Endometrial microvascular endothelial cells (primary cell): ENCODE results near the genes HOMER1 and MTX3.

DNA sequence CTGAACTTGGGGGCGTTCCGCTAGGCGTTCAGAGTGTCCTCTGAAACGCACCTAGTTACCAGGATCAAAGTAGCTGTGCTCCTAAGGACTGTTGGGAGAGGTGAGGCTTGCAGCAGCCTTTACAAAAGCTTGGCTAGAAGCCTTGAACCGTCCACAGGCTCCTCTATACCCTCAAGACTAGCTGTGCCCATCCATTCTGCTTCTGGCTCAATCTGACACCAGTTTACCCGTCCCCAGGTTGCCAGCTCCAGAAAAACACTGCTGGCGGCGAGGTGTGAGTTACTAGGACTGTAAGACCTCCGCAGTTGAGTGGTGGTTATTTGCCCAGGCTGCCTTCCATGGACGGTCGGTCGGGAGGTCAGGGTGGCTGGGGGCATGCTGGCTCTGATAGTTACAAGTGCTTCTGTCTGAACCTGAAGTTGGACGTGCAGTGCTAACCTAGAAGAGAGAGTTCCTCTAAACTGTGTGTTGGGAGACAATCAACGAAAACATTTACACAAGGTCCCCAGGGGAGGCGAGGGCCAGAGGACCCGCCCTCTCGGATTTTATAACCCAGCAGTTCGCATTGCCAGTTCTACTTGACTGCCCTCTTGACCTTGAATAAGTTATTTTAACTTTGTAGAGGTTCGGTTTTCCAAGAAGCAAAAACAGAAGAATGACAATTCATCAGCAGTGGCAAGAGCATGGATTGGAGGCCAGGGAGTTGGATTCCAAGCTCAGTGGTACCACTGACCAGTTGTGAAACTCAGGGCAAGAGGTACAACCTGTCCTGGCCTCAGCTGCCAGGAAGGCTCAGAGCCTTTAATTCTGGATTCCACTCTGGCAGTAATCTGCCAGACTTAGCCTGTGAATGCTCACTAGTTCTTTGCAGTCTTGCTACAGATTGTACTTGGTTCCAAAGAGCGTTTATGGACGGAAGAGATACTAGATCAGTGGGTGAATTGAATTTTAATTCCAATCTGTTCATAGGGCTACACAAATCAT is 28.8 kb upstream of the PDE8B start:
- RAMPAGE, long total RNA, result no peak

- RAMPAGE, long total RNA, result no peak
Observed at GRCh38 chr5:77282174-77282671, 71.7 kb downstream of the PDE8B start.

GRCh38 chr5:77771495-77772382 is 4.4 kb downstream of the TBCA start:
- RAMPAGE, long total RNA, result no peak

DNA sequence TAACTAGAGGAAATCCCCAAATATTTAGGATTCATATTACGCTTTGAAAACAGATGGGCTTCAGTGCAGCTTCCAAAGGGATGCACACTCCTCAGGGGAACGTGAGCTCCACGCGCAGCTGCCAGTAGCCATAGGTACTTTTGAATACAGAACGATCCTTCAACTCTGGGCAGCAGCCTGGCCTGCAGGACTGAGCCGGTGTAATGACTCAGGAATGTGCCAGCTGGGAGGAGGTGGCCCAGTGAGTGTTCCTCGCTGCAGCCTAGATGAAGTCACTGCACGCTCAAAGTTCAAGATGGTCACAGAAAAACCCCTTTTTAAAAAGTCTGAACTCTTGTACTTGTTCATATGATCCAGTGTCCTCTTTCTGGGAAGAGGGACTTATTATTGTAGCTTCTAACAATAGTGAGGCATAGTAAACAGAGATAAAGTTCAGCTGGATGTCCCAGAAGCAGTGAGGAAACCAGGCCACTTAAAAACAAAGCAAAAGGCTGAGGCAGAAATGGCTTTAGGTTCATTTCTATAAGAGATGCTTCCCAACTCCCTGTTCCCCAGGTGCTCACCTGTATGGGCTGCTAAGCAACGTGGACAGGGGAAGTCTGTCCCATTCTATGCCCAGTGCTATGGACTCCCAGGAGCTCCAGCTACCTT is 130.0 kb downstream of the LHFPL2 start:
- RAMPAGE, long total RNA, result no peak

GRCh38 chr5:78591867-78592676 is 56.5 kb downstream of the LHFPL2 start:
- RAMPAGE, long total RNA, result no peak

- RAMPAGE, long total RNA, result no peak
Observed at GRCh38 chr5:78644395-78645262, 3.9 kb downstream of the LHFPL2 start.

- RAMPAGE, long total RNA, result no peak
Observed at GRCh38 chr5:78646985-78647830, 1.4 kb downstream of the LHFPL2 start.

GRCh38 chr5:78907932-78908804 is 76.9 kb downstream of the ARSB start:
- RAMPAGE, long total RNA, result no peak

DNA sequence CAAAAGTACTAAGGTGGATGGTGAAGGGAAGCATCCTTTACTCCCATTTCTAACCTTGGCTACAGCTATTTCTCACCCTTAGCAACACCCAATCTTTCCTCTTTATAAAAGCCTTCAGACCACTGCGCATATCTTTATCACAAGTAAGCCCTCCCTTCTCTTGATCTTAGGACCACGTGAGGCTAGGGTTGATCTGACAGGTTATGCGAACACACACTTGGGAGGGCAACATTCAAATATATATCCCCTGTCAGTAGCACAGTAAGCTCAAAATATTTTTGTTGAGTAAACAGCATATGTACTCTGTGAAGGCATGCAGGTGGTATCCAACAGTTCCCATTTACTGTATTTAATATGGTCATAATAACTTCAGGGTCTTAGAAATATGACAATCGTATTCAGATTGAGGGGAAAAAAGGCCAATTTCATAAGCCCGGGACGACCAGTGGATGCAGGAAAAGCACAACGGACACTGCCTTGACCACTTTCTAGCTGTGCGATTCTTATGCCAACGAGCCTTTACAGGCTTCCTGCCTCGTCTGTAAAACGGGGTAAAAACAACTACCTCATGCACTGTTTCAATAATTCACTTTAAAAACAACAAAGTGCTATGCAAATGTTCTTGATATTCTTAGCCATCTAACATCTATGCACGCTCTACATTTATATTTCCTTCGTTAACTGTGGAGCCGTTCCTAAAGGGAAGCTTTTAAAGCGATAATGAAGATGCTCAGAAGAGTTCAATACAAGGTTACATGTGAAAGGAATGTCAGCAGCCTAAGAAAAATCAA is 1.3 kb downstream of the ARSB start:
- RAMPAGE, long total RNA, result no peak

DNA sequence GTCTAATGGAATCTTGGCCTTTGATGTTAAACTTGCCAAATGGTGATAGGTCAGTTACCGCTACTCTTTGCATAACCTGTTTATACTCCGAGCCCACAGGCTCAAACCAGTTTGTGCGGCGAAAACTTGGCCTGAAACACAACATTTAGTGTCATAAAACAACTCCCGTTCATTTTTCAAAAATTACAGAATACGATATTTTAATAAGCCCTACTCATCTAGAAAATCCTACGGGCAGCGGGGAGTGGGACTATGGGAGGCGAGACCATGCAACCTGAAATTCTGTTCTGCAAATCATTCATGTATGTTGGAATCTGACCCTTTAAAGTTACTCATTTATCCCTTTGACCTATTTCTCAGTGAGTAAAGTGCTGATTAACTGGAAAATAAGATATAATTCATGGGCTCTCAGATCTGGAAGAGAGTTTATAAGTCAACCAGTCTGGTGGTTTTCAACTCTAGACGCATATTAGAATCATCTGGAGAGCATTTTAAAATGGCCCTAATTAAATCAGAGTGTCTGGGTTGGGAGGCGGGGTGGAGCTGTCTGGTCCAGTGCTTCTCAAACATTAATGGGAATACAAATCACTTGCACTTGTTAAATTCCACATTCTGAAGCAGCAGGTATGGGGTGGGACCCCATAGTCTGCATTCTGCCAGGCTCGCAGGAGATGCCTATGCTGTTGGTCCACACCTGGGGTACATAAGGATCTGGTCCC is 38.4 kb downstream of the DMGDH start:
- RAMPAGE, long total RNA, result no peak

- RAMPAGE, long total RNA, result no peak
Observed at GRCh38 chr5:79047241-79047885, 22.1 kb downstream of the DMGDH start.

DNA sequence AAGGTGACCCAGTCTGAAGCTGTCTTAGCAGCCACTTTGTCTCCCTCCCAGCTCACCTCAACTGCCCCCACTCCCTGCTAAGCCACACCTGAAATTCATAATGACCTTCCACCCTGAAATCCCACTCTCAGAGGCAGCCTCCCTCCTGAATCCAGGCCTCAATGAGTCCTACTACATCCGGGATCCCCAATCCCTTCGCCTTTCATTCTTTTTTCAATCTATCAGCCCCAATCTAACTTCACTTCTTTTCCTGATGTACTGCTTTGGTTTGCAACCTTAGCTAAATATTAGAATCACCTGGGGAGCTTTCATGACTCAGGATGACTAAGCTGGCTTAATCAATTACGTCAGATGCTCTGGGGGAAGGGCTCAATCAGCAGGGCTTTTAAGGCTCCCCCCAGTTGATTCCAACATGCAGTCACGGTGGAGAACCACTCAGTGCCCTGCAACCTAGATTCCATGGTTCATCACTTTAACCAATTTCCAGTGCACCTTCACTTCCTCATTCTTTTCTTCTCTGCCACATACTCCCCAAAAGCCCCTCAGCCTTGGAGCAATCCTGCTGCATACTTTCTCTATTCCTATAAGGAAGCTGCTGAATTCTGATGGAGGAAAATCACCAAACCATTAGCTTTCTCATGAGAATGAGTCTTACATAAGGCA is 32.3 kb downstream of the BHMT start:
- RAMPAGE, long total RNA, result no peak

GRCh38 chr5:79236975-79237899 is 1.3 kb downstream of the JMY start:
- RAMPAGE, long total RNA, result no peak

- RAMPAGE, long total RNA, result no peak
Observed at GRCh38 chr5:79401927-79402179, 112.1 kb downstream of the HOMER1 start.

- RAMPAGE, long total RNA, result no peak
Observed at GRCh38 chr5:79513851-79514377, at the start of gene HOMER1. Gene HOMER1 (minus strand): TSS chr5:79514134.

GRCh38 chr5:79630841-79631992 is 19.0 kb downstream of the TENT2 start:
- RAMPAGE, long total RNA, result no peak

GRCh38 chr5:79688981-79689372 is 659 bp upstream of the CMYA5 start:
- RAMPAGE, long total RNA, result no peak

- RAMPAGE, long total RNA, result no peak
Observed at GRCh38 chr5:79859672-79860025, 131.4 kb downstream of the MTX3 start.

DNA sequence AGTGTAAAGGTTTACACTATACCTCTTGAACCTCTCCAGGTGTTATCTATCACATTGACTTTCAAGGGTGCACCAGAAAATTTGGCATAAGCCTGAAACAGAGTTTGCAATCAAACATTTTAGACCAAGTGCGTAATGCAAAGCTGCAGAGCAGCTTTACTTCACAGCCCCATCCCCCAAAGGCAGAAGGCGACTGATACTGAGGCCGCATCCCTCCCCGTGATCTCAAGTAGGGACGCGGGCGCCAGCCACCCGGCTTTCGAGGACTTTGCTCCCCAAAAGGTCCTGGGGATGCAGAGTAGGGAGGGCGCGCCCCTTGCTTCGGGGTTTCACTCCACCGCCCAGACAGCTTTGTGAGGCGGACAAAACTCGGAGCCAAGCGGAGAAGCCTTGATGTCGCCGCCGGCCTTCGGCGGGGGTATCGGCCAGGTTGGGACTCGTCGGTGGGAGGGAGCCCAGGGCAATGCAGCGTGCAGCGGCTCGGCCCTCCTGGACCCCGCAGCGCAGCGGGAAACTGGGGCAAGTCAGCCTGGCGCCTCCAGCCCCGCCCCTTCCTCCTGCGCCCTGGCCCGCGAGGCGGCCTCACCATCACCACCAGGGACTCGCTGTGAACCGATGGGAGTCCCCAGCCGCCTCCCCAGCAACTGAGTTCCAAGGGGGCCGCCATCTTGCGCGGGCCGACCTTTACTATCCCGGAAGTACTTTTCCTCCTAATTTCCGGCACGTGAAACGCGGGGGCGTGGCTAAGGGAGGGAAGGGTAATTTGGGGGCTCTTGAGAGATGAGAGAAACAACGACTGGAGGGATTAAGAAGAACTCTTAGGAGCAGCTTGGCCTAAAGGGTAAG is at the start of gene MTX3:
Gene MTX3, minus strand, starts transcription at position 691 of the 846 bp plus-strand sequence.
- RAMPAGE, long total RNA, result no peak

GRCh38 chr5:80142495-80143084 is 107.4 kb downstream of the THBS4 start:
- RAMPAGE, long total RNA, result no peak